Epithelial cell of alveolus of lung (primary cell): ENCODE data around the genes CIROP, SLC7A8, MYH6 and DCAF11.

DNA sequence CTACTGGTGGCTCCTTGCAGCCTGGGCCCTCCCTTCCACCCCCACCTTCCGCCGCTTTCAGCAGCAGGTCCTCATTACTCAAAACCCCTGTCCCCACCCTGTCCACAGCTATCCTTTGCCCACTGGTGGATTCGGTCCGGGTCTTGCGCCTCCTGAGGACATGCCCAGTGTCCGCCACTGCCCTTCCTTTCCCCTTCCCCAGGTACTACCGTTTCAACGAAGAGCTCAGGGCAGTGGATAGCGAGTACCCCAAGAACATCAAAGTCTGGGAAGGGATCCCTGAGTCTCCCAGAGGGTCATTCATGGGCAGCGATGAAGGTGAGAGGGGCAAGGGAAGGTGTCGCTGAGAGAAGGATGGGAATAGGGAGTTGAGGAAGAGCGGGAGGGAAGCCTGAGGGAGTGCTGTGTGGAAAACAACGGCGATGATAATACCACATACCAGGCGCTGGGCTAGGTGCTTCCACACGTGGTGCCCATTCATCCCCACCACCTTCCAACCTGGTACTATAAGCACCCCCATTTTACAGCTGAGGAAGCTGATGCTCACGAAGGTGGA, 8.7 kb downstream of the MMP14 start:
- RAMPAGE, long total RNA = no peak
- RRBS = no CpG with 5 or more reads among the region's 17 CpGs

- RAMPAGE, long total RNA = no peak
- RRBS = 21% methylated on average over 1 of the region's 10 CpGs
Observed at GRCh38 chr14:22883413-22884446, 708 bp downstream of the REM2 start.

DNA sequence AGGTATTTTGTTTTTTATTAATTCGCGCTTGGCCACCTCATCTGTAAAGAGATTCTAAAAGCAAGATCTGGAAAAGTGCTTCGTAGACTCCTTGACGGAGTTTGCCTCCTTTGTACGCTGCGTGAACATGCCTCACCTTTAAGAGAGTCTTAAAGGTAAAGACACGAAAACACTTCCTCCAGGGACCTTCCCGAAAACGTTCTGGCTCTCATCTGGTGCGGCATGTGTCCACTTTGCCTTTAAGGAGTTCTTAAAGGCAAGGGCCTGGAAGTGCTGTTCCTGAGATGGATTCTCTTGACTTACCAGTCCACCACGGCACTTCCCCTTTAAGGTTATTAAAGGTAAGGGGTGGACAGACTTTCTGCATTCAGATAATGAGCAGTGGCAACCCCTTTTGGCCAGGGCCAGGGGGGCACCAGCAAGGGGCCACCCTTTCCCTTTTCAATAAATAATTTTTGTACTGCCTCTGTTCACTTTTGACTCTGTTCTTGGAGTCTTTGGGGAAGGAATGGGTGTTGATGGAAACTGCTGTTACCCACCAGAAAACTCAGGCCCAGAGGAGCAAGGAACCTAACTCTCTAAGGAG, 4.3 kb downstream of the REM2 start:
- RAMPAGE, long total RNA = no peak
- RRBS = no CpG with 5 or more reads among the region's 11 CpGs

DNA sequence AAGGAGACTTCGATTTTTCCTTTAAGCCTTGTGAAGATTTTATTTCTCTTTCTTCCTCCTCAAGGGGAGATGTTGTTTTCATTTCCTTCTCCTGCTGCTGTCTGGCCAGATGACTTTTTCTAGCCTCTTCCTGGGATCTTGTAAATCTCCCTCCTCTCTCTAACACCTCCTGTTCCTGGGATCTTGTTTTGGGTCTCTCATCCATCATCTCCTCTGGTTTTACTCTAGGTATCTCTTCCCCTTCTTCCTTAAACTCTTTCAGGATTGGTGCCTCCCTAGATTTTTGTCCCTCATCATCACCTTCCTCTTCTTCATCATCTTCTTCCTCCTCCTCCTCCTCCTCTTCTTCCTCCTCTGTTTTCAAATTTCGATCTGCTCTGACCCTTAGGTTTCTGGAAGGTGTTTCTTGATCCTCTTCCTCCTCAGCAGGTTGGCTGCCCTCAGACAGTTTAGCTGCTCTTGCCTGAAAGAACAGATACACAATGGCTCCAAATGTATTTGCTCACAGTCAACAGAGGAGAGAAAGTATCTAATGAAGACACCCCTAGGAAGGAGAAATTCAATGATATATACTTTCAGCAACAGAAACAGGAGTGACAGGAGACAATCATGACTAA, 14.5 kb downstream of the ACIN1 start:
- RAMPAGE, long total RNA = no peak
- RRBS = no CpG with 5 or more reads among the region's 2 CpGs

GRCh38 chr14:23095675-23096141, 403 bp downstream of the C14orf119 start:
- RAMPAGE, long total RNA = no peak
- RRBS = no CpG with 5 or more reads among the region's 12 CpGs

DNA sequence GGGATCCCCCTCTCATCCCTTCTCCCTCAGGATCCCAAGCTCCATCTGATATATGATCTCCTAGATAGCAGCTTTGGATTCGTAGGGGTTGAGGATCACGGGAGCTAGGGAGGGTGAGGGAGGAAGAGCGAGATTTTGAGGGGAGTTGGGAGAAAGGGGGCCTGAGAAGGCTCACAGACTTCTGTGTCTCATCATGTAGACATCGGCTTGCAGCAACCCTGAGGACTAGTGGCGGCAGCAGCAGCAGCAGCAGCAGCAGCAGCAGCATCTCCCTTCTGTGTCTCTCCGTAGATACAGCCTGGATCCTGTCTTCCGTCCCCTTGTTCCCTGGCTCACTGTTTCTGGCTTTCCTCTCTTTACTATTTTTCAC, at the start of gene CIROP:
TSS of gene CIROP (minus strand) at position 337 of the 370 bp plus-strand sequence.
- RAMPAGE, long total RNA = no peak
- RRBS = no CpG with 5 or more reads among the region's 7 CpGs

DNA sequence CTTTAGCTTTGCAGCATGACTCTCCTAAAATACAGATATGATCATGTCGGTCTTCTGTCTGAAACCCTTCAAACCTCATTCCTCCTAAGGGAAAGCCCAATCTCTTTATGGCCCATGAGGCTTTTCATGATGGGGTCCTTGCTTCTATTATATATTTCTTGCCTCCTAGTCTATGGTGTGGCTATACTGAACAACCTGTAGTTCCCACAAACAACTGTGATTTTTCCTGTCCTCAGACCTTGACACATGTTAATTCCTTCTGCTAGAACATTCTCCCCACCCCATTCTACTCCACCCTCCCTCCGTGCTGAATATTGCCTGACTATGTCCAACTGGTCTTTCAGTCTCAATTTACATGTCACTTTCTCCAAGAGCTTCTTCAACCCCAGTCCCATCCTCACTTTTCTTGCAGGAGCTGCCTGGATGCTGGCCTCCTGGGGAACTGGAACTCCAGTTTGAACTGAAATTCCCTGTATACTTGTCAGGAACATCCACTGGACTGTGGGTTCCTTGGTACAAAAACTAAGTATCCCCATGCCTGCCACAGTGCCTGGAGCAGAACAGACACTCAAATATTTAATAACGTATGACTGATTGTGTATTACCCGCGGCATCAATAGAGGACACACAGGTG, 25.9 kb downstream of the SLC7A8 start:
- RAMPAGE, long total RNA = no peak
- RRBS = no CpG with 5 or more reads among the region's 5 CpGs

DNA sequence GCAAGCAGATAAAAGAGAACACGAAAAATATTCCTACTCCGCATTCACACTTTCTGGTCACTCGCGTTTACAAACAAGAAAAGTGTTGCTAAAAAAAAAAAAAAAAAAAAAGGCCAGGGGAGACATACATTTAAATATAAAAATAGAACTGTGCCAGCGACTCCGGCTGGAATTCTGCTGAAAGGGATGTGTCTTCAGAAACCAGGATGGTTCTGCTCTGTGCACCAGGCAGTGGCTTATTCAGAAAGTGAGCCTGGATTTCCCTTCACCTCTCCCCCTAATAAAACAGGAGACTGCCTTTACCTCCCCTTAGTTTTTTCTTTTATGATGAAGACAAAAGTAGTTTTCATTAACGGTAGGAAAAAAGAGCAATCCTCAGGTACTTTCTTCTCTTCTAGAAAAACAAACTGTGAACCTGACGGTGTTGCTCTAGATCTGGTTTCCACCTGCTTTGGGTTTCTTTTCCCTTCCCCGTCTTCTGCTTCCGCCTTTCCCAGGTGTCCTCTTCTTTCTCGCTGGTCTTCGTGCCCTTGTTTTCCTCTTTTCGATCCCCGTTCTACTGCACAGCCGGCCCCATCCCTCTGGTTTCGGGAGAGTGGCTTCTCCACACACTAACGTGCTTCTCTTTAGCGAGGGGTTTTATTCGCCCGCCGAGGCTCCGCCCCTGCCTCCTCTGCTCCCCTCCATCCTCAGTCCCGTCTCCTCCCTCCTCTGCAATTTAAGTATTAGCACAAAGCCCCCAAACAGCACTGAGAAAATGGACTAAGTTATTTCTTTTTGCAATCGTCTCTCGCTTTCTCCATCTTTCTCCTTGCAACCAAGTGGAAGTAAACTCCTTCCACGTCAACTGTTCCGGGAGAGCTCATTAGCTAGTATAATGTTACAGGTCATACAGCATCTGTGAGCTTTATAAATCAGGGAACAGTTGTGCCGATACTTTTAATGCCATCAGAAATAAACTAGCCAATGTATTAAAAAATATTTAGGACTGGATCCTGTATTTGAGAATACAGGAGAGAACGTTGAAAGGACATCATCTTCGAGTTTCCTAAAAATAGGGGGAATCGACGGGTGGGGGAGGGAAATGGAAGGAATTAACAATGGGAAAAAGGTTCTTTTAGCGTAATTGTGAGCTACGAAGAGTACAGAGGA, at the start of gene SLC7A8:
TSS of gene SLC7A8 (minus strand) at position 613 of the 1,152 bp plus-strand sequence.
- RAMPAGE, long total RNA = no peak
- RRBS = no CpG with 5 or more reads among the region's 34 CpGs

GRCh38 chr14:23295423-23295685, 7.3 kb downstream of the PPP1R3E start:
- RAMPAGE, long total RNA = no peak
- RRBS = no CpG with 5 or more reads among the region's 5 CpGs

DNA sequence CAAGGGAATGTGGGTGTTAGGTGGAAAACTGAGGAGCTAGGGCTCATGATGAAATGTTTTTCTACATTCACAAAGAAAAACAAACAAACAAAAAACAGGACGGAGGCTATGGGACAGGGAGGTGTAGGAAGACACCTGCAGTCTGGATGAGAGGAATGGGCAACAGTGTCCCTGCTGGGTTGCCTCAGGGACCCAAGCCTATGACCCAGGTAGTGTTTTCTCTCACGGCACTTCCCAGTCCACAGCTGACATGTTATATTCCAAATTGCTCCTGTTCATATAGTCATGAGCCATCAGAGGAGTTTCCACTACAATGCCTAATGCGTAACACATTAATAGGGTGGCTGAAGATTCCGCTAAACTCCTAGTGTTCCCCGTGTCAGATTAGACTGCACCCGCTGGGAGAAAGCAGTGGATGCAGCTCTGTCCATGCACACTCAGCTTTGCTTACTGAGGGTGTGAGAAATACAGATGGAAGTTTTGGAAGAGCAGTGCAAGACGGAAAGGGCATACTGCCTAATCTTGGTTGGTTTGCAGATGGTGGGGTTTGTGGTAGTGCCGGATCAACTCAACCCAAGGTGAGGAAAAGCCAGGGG, 5.7 kb downstream of the PPP1R3E start:
- RAMPAGE, long total RNA = no peak
- RRBS = no CpG with 5 or more reads among the region's 8 CpGs

GRCh38 chr14:23299730-23299963, 3.0 kb downstream of the PPP1R3E start:
- RAMPAGE, long total RNA = no peak

DNA sequence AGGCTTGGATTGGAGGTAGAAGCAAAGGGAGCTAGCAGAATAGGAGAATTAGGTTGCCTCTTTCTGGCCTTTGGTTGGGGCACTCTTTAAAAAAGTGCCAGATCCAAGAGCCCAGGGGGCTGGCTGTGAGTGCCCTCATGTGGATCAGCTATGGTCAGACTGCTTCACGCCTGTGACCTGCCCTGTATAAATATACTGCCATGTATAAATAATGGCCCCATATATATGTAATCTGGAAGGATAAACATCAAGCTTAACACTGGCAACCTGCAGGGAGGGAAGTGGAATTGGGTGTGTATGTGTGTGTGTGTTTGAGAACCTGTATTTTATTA, 837 bp upstream of the BCL2L2 start:
- RAMPAGE, long total RNA = no peak
- RRBS = no CpG with 5 or more reads among the region's 1 CpG

DNA sequence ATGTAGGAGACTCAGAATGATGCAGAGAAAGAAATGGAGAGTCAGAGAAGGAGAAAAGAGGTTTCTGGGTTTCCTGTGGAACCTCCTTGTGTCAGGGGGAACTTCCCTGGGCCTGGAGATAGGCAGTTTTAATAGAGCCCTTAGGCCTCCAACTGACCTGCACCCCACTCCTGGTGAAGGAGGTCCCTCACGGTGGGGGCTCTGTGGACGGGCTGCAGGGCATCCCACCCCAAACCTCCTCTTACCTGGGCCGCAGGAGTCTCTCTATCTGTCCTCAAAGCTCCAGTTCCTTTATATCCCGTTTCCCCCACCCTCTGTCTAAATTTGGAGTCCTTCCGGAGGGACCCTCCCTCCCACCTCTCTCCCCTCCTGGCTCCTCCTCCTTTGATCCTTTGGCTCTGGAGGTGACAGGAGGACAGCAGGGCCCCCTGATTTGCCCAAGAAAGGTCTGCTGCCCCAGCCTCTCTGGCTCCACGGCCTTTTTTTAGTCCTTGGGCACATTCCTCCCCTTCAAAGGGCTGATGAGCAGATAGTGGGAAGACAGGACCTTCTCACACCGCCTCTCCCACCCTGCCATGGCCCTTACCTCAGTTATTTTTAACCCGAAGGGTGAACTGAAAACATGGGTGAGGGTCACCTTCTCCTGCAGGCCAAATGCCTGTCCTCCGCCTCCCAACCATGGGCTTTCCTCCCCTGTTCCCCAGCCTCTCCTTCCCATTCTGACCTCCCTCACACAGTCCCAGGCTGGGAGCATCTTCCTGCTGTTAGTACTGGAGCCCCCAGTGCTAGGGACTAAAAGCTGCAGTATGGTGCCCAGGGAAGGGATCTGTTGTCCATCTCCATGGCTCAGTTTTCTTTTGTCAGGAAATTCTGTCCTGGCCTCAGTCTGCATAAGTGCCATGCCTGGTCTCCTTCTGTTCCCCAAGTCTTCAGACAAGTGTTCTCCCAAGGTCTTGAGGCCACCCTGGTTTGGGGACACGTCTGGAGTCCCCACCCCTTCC, at the start of gene MYH6:
TSS of gene MYH6 (minus strand) at position 266 of the 1,001 bp plus-strand sequence.
- RAMPAGE, long total RNA = no peak
- RRBS = no CpG with 5 or more reads among the region's 10 CpGs

GRCh38 chr14:23429635-23430197, 5.7 kb downstream of the MYH7 start:
- RAMPAGE, long total RNA = no peak
- RRBS = no CpG with 5 or more reads among the region's 9 CpGs

DNA sequence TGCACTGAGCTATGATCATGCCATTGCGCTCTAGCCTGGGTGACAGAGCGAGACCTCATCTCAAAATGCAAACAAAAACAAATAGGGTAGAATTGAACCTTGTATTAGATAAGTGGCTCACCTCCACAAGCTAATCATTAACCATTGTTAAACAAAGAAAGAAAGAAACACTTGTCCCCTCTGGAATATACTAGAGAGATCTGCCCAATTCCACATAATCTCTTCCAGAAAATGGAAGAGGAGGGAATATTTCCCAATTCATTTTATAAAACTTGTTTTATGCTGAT, 22.7 kb upstream of the DHRS2 start:
- RAMPAGE, long total RNA = no peak
- RRBS = no CpG with 5 or more reads among the region's 2 CpGs

DNA sequence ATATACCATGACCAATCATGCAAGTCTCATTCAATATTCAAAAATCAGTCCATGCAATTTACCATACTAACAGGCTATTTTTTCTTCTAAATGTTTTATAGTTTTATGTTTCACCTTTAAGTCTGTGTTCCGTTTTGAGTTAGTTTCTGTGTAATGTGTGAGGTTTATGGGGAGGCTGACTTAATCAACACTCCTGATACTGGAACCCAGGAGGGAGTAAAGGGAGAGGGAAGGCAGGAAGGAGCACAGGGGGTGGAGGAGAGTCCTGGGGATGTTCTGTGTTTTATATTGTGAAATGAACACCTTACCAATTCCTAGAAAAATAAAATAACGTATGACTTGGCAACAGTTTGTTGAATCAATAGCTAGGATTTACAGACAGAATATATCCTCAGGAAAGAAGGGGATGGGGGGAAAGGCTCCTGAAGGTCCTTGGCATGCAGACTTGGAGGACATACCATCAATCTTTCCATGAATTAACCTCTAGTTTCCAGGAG, 22.2 kb upstream of the DHRS2 start:
- RAMPAGE, long total RNA = no peak
- RRBS = no CpG with 5 or more reads among the region's 2 CpGs

DNA sequence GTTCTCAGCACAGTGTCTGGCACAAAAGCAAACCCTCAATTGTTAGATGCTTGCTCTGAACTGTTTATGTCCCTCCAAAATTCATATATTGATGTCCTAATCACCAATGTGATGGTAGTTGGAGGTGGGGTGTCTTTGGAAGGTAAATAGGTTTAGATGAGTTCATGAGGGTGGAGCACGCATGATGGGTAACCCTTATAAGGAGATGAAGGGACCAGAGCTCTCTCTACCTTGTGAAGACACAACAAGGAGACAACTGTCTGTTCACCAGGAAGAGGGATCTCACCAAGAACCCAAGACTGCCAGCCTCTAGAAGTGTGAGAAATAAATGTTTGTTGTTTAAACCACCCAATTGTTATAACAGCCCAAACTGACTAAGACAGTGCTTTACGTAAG, 26.9 kb downstream of the DHRS2 start:
- RAMPAGE, long total RNA = no peak
- RRBS = no CpG with 5 or more reads among the region's 2 CpGs

DNA sequence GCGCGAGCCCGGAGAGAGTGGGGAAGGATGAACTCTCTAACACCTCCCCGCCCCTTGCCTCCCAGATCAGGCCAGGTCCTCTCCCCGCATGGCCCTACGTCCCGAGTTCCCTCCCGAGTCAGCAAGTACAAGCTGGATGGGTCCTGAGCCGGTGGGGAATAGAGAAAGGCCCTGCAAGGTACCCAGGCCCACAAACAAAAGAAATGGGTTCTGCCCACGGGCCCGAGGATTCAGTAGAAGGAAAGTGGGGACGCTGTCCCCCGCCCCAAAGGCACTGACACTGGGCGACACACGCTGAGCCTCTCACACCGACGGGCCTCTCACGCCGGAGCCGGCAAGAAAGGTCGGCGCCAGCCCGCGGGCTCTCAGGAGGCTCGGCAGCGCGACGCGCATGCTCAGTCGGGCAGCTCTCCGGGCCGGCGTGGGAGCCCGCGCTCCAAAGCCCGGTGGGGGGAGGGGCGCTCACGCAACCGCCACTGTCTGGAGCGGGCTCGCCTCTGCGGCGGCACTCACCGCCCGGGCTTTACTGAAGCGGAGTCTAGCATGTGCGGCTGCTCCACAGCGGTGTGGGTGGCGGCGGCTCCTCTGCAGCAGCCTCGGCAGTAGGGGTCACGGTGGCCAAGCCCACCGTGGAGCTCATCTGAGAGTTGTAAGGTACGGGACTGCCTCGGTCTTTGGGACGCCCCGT, 18.0 kb downstream of the DHRS4L2 start:
- RAMPAGE, long total RNA = start-site peak on the plus strand centred at position 446 of the sequence, 113 bp wide, 19 and 17 reads in 2 replicates
- RRBS = no CpG with 5 or more reads among the region's 57 CpGs

- RAMPAGE, long total RNA = start-site peak on the plus strand at chr14:24114756-24114828, 117 and 92 reads in 2 replicates
- RRBS = 2% methylated on average over 9 of the region's 47 CpGs
Observed at GRCh38 chr14:24114548-24115096, at the start of gene DCAF11. DCAF11 (plus strand) TSS chr14:24114777.

DNA sequence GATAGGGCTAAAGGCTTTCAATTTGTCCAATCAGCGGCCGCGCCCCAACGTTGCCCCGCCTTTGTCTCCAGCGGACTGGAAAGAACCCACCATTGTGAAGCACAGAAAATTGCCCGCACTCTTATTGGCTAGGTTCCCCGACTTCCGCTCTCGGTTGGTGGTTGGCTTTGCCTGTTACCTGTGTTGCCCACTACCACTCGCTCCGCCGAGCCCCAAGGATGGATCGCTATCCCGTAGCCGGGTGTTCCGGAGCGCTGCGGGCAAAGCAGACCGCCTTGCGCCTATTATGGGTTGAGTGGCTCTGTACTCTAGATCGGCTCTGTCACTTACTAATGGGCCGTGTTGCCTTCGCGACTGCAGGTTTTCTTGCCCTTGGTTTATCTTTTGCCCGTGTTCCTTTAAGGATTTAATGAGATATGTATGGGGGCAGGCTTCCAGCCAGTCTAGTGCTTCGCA, 307 bp upstream of the EMC9 start:
- RAMPAGE, long total RNA = no peak
- RRBS = no CpG with 5 or more reads among the region's 27 CpGs